SK-MEL-5 (cell line): Measurements from ENCODE around the genes SERPINA3 and AK7.

RAMPAGE:
- cytosol, long total RNA: start-site peak on the plus strand at chr14:94612398-94612404, 26 and 22 reads in 2 replicates
- long total RNA: start-site peak on the plus strand at chr14:94612388-94612394, 709 and 595 reads in 2 replicates
- nucleus, long total RNA: start-site peak on the plus strand at chr14:94612389-94612394, 135 and 54 reads in 2 replicates
Measured at GRCh38 chr14:94612000-94612634, at the start of gene SERPINA3. TSS of gene SERPINA3 (plus strand) at chr14:94612391.

DNA sequence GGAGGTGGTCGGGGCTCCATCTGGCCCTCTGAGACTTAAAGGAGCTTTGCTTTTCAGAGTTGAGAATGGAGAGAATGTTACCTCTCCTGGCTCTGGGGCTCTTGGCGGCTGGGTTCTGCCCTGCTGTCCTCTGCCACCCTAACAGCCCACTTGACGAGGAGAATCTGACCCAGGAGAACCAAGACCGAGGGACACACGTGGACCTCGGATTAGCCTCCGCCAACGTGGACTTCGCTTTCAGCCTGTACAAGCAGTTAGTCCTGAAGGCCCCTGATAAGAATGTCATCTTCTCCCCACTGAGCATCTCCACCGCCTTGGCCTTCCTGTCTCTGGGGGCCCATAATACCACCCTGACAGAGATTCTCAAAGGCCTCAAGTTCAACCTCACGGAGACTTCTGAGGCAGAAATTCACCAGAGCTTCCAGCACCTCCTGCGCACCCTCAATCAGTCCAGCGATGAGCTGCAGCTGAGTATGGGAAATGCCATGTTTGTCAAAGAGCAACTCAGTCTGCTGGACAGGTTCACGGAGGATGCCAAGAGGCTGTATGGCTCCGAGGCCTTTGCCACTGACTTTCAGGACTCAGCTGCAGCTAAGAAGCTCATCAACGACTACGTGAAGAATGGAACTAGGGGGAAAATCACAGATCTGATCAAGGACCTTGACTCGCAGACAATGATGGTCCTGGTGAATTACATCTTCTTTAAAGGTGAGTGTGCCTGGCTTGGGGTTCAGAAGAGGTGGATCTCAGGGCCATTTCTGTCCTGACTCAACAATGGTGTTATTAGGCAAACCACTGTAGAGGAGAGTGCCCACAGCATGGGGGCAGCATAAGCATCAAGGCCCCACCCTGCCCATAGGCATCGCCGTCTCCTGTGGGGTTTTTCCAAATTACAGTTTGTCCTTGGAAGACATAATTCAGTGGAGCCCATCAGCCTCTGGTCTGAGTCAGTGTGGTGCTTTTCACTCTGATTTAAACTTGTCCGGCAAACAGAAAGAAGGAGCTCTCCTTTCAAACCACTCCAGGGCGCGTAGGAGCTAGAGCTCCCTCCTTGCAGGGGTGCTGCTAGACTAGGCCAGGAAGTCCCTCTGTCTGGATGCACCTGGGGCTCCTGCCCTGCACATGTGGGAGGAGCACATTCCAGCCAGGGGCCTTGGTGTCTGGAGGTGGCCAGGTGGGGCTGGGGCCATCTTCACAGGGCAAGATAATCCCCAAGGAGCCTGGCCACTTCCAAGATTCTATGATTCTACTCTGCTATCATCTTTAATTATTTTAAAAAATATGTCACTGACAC is 2.6 kb downstream of the SERPINA3 start:
RAMPAGE:
- cytosol, long total RNA: no peak
- long total RNA: no peak
- nucleus, long total RNA: no peak

DNA sequence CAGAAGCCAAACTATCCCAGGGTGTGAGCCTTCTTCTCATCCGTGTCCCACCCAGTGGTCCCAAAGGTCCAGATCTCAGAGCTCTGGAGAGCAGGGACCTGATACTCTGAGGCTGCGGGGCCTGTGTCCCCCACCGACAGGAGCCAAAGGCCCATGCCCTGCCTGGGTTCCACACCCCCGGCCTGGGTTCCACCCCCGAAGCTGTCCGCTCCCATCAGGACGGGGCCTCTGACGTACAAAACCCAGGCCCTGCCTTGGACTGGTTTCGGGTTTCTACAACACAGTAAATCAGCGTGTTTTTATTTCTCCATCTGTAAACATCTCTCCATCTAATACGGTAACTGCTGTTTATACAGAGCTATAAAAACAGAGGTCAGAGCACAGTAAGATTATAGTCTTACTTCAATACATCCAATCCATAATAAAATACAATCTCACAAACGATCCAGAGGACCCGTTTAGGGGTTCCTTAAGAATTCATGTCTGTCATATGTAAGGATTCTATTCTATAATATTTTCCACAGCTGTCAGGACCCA is 110.5 kb downstream of the DICER1 start:
RAMPAGE:
- cytosol, long total RNA: no peak
- long total RNA: no peak
- nucleus, long total RNA: no peak

RAMPAGE:
- cytosol, long total RNA: no peak
- long total RNA: no peak
- nucleus, long total RNA: no peak
Measured at GRCh38 chr14:95138316-95138982, 18.9 kb downstream of the DICER1 start.

DNA sequence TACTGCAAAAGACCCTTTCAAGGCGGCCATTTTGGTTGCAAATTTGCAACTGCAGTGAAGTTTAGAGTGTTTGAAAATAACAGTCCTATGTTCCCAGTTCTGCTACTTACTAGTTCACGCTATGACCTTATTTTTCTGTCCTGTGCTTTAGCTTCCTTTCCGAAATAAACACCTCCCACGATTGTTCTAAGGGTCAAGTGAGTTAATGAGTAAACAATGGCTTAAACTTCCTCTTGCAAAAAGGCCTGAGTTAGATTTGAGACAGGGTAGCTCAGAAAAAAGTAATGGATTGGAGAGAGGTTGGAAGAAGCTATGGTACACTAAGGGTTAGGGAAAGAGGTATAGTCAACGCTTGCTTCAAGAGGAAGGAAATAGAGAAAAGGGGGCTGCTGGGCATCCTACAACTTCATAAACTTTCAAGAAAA is 26.4 kb upstream of the DICER1 start:
RAMPAGE:
- cytosol, long total RNA: no peak
- long total RNA: no peak
- nucleus, long total RNA: no peak

DNA sequence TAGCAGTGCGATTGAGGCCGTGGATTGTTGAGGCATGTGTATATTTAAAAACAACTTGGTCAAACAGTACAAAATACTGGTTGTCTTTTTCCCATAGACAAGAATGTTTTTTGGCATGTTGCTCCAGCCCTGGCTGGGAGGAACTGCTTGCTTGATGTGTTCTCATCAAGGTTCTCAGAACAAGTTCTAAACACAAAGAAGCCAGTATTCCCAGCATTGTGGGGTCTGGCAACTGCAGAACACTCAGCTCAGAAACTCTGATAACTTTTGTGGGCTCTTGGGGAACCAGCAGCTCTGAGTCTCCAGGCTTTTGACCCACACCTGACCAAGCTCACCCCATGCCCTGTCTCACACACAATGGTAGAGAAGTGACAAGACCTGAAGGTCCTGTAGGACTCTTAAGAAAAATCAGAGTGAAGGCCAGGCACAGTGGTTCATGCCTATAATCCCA is 27.1 kb upstream of the DICER1 start:
RAMPAGE:
- cytosol, long total RNA: no peak
- long total RNA: no peak
- nucleus, long total RNA: no peak

GRCh38 chr14:95211733-95212508 is 54.6 kb upstream of the DICER1 start:
RAMPAGE:
- cytosol, long total RNA: no peak
- long total RNA: no peak
- nucleus, long total RNA: no peak

DNA sequence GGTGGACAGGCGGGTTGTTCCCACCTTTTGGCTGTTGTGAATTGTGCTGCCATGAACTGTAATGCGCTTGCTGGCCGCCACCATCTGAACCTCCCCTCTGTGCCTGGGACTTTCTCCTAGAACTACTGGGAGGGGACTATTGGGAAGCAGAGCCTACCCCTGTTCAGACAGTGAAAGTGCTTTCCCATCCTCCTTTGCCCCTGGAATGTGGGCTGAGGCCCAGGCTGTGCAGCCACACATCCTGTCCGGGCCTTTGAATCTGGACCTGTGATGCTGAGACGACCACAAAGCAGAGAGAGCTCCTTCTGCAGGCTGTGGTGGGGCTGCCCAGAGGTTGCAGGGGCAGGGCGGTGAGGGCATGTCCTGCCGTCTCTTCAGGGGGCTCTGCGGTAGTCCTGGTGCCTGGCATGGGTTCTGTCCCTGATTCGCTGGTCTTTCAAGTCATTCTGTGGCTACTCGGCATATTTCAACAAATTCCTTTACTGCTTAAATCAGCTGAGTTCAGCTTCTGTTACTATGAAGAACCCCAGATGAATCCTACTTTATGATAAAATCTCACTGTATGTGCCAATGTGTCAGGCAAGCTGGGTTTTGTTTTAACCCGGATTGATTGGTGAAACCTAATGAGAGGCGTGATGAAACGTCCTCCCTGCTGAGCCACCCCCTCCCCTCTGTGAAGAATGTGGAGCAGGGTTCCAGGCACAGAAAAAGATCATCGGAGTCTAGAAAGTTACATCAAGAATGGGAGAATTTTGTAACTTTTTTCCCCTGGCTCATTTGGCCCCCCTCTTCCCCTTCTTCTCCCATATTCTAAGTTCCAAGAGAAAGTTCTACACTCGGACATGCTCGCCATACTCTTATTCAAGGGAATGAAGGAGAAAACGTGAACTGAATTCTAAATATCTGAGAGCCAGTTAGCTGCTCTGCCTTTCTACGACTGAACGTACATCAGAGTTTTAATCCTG is 63.5 kb upstream of the DICER1 start:
RAMPAGE:
- cytosol, long total RNA: no peak
- long total RNA: no peak
- nucleus, long total RNA: no peak

DNA sequence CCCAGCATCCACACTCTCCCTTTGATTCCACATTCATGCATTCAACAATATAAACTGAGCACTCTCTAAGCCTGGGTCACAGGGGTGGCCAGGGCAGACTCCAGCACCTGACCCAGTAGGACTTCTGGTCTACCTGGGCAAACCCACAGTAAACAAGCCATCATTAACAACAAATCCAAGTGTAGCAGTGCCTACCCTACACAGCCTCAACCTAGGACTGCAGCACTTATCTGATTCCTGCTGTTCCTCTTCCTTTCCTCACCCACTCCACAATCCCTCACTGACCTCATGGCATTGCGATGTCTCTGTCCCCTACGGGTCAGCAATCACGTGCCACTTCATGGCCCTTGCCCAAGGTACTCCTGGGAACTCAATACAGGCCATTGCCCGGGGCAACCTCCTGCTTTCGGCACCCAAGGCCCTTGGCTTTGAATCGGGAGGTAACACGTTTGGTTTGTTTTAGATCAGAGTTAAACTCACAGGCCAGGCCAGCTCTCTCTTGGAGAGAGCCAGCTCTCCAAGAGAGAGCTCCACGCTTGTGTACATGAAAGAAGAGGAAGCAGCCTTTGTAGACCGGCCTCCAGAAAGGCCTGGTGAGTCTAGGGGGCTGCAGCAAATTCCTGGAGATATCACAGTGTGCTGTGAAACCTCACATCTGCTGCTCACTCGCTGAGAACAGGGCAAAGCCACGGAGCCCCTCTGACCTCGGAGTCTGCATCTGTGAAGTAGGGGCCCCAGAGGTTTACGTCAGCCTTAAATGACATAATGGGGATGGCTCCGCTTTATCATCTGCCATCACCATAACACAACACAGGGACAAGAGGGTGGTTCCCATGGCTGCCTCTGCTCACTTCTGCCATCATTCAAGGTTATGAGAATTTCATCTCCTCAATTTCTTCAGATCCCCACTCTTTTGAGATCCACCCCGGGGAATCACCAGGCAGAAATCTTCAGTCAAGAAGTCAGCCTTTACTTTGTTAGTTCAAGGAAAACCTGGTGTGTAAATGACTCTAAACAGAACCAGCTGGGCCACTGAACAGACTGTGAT is 12.2 kb downstream of the CLMN start:
RAMPAGE:
- cytosol, long total RNA: no peak
- long total RNA: no peak
- nucleus, long total RNA: no peak

GRCh38 chr14:95557334-95557676 is 22.5 kb downstream of the GLRX5 start:
RAMPAGE:
- cytosol, long total RNA: no peak
- long total RNA: no peak
- nucleus, long total RNA: no peak

RAMPAGE:
- cytosol, long total RNA: no peak
- long total RNA: no peak
- nucleus, long total RNA: no peak
Measured at GRCh38 chr14:95876399-95877568, 162.4 kb upstream of the C14orf132 start.

RAMPAGE:
- cytosol, long total RNA: no peak
- long total RNA: no peak
- nucleus, long total RNA: no peak
Measured at GRCh38 chr14:96167395-96167765, 37.3 kb upstream of the BDKRB2 start.

GRCh38 chr14:96239596-96240334 is 16.2 kb upstream of the BDKRB1 start:
RAMPAGE:
- cytosol, long total RNA: no peak
- long total RNA: no peak
- nucleus, long total RNA: no peak

DNA sequence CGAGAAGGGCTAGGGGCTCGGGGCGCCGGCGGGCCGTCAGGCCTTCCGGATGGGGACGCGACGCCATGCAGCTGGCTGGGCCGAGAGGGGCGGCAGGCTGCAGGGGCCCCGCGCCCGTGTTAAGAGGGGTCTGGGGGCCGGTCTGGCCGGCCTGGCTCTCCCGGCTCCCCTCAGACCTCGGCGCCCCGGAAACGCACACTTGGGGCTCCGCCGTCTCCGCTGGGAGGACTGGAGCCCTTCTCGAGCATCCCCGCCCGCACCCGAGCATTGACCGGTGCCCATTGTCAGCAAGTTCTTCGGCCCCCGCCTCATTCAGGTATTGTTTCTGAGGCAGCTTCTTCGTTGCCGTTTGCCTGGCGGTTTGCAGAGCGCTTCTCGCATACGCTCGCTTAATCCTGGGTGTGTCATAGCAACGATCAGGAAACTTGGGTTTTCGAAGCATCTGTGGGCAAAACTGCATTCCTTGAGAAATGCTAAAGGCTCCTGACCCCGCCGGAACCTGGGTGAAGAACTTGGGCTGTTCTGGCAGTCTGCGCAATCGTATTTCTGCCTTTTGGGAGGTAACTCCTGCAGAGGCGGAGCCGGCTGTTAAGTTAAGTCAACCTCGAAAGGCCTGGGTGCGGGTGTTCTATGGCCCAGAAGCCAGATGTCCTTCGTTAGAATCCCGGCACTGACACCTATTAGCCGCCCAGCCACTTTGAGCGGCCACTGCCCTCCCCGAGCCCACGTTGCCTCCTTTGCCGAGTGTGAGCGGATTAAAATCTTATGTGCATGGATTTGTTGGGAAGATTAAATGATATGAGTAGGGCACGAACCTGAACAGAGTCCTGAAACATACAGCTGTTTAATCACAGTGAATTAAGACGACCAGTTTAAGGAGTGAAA is 526 bp downstream of the GSKIP start:
RAMPAGE:
- cytosol, long total RNA: no peak
- long total RNA: no peak
- nucleus, long total RNA: no peak

GRCh38 chr14:96391687-96392390 is at the start of gene AK7:
TSS of gene AK7 (plus strand) at chr14:96392128.
RAMPAGE:
- cytosol, long total RNA: start-site peak on the plus strand at chr14:96392088-96392145, 72 and 46 reads in 2 replicates
- long total RNA: no peak
- nucleus, long total RNA: start-site peak on the plus strand at chr14:96392100-96392145, 40 and 19 reads in 2 replicates

DNA sequence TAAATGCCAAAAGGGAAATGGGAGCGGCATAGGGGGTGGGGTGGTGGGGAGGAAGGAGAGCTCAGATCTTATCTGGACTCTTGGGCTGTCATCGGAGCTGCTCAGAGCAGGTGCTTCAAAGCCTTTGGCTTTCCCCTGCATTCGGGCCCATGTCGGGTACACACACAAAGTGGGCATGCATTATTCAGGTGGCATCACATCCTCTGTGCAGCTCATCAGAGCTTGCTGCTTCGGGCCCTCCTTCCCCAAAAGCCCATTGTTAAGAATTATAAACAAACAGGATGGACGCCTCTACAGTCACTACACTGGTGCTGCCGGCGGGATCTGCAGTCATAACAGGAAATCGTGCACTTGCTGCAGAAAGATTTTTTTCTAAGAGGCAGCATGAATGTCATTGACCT is 805.5 kb downstream of the VRK1 start:
RAMPAGE:
- cytosol, long total RNA: no peak
- long total RNA: no peak
- nucleus, long total RNA: no peak

DNA sequence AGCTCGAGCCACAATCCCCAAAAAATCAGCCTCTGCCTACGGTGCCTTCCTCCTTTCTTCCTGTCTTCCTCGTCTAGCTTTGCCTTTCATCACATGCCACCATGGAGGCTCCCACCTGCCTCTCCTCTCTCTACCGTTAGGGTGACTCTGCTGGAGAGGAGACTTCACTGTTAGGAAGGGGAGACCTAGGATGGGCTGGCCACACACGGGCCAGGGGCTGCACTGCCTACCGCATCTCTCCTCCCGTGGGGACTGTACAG is 1104.8 kb downstream of the BCL11B start:
RAMPAGE:
- cytosol, long total RNA: no peak
- long total RNA: no peak
- nucleus, long total RNA: no peak

RAMPAGE:
- cytosol, long total RNA: no peak
- long total RNA: no peak
- nucleus, long total RNA: no peak
Measured at GRCh38 chr14:98443945-98444451, 828.0 kb downstream of the BCL11B start.

GRCh38 chr14:99075961-99076394 is 196.0 kb downstream of the BCL11B start:
RAMPAGE:
- cytosol, long total RNA: no peak
- long total RNA: no peak
- nucleus, long total RNA: no peak

GRCh38 chr14:99224505-99224774 is 47.6 kb downstream of the BCL11B start:
RAMPAGE:
- cytosol, long total RNA: no peak
- long total RNA: no peak
- nucleus, long total RNA: no peak